Fallopian tube (tissue), 1 donor: ENCODE results near the genes NMRK1, PCSK5 and CEP78.

GRCh38 chr9:74498491-74498882 lies 1.4 kb downstream of the RORB start:
- PRO-cap = no peak

- PRO-cap = bidirectional peak, plus-strand start at chr9:75087882, minus-strand start at chr9:75087872; bidirectional peak, plus-strand start at chr9:75088482, minus-strand start at chr9:75088216
These were observed at the start of gene NMRK1 for GRCh38 chr9:75087556-75088404. TSS of gene NMRK1 (minus strand) at chr9:75088155.

- PRO-cap = no peak
These were observed 84.2 kb downstream of the OSTF1 start for GRCh38 chr9:75172431-75173048.

DNA sequence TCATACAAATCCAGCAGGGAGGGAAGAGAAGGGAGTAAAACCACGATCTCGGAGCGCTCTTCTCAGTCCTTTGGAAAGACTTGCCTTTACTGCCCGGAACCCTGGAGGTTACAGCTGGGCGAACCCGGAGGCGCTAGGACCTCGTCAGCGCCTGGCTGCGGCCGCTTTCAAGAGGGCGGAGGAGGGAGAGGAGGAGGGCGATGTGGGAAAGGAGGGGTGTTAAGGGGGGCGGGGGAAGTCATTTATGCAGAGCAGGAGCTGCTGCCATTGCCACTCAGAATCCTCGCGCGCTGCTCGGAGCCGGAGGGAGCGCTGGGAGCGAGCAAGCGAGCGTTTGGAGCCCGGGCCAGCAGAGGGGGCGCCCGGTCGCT lies at the start of gene PCSK5:
Gene PCSK5, plus strand, starts transcription at position 270 of the 371 bp plus-strand sequence.
- PRO-cap = bidirectional peak, plus-strand start at position 285 of the sequence, minus-strand start at position 112 of the sequence

GRCh38 chr9:75891701-75892232 lies 1.3 kb downstream of the PCSK5 start:
- PRO-cap = no peak

DNA sequence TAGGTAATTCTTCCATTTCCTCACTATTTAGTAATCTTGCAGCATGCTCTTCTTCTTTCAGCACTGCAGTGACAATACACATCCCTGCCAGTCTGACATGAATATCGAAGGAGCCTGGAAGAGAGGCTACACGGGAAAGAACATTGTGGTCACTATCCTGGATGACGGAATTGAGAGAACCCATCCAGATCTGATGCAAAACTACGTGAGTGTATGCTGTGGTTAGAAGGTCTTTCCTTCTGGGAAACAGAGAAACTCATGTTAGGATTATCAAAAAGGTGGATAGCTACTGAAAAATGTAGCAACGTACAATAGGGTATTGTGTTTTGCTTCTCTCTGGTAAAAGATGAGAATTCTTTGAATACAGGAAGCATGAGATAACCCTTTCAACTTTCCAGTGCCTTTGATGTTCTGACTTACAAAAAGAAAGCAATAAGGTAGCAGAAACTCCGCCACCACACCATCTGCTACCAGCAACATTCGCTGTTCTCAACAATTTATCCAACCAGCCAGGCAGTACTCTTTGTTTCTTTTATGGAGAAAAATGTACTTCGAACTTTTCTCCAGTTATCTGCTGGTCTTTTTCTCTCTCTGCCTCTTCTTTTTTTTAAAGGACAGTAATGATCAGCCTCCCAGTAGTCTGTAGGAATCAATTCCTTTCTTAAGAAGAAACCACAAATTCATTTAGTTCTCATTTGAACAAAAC lies 133.4 kb downstream of the PCSK5 start:
- PRO-cap = no peak

DNA sequence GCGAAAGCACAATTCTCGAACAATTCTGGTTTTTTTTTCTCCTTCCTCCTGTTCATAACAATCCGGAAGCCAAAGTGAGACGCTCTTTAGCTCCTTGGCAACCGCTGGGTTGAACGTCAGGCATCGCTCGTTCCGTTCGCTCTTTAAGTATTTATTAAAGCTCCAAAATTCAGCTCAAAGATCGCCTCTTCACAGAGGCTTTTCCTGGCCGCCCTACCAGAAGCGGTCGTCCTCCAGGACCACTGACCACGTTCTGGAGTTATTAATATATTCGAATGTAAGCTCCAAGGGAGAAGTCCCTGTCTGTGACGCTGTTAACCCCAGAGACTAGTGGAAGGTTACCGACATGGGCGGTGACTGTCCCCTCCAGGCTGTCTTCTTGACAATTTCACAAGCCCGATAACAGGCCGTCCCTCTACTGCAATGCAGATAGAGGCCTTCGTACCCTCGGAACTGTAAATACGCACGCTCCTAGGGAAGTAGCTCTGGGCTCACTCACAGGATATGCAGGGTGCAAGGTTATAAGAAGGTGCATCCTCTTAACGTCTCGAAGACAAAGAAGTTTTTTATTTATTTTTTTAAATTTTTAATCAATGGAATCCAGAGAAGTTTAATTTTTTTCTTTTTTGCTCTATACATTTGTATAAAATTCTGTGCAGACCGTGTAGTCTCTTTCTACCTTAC lies 624 bp upstream of the RFK start:
- PRO-cap = bidirectional peak, plus-strand start at position 323 of the sequence, minus-strand start at position 255 of the sequence; unidirectional peak, minus-strand start at position 425 of the sequence

DNA sequence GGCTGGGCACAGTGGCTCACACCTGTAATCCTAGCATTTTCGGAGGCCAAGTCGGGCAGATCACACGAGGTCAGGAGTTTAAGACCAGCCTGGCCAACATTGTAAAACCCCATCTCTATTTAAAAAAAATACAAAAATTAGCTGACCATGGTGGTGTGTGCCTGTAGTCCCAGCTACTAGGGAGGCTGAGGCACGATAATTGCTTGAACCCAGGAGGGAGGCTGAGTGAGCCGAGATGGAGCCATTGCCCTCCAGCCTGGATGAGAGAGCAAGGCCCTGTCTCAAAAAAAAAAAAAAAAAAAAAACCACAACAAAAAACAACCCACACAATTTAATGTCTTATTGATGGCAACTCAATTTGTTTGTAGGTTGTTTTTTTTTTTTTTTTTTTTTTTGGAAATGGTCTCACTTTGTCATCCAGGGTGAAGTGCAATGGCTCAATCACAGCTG lies 27.1 kb upstream of the RFK start:
- PRO-cap = no peak

- PRO-cap = no peak
These were observed 204.5 kb downstream of the PRUNE2 start for GRCh38 chr9:76701305-76702016.

DNA sequence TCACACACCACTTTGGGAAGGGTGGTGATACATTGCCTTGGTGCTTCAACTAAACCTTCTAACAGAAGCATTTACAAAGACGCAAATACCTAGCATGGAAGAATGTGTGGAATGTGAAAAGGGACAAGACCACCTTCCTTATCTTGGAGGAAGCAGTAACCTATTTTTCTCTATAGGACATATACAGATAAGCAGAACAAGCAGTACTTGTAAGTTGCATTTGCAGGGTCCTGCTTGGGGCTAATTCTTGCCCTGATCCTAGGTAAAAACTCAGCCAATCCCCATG lies 102.8 kb downstream of the PRUNE2 start:
- PRO-cap = no peak

DNA sequence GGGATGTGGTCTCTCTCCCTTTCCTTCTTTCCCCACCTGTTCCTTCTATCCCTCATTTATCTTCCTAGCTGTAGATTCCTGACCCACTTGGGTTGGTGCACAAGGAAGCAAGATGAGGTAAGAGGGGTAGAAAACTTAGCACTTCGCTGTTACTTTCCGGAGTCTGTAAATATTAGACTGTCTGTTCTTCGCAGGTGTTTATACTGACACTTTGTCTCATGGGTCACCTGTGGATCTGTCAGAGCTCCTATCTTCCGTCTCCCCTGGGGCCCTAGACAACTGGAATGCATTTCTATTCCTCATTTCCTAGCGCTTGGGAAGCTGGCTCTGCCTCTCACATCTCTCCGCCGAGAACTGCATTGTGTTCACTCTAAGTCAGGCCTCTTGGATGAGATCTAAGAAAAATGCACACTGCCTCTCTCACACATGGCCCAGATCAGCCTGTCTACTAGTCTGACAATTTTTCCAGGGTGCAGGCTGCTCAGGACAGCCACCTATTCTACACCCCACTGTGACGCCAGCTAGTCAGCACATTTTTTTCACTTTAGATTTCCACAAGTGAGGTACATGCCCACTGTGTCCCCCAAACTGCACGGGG lies 102.2 kb downstream of the PRUNE2 start:
- PRO-cap = no peak

DNA sequence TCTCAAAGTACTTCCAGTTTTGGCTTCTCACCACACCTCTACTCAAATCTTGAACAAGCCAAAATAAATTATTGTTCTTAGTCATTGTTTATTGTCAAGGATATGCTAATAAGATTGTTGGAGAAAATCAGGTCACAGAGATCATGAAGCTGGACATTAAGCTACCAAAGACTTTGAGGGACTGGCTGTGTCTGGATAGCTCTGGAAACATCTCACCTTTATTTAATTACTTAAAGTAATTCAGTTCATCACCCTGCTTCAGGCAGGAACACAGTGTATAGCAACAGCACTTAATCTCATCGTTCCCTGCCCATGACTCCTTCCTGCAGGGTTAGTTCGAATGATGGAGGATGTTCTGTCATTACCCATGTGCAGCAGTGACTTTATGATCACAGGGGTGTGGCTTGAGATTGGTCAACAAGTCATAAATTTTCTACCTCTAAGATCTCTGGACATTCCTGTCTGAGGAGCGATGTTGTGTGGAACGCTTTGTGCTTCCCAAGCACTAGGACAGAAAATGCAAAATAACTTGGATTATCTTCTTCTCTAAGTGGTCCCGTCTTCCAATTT lies 37.1 kb upstream of the PRUNE2 start:
- PRO-cap = bidirectional peak, plus-strand start at position 455 of the sequence, minus-strand start at position 342 of the sequence

DNA sequence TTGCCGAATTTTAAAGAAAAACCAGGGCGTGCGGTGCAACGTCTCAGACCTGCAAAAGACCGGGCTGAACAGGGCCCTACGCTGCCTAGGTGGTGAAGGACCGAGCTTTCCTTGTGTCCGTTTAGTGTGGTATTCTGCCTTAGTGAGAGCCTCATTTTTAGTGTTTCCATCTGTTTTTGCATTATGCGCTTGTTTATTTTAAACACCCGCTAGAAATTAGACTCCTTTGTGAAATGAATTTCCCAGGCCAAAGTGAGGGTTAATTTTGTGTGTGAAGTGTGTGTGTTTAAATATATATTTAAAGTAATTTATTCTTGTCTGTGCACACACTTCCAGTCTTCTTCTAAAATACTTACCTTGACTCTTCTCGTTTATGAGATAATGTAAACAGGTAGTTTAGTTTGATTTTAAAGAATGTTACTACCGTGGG lies 1.2 kb downstream of the VPS13A start:
- PRO-cap = no peak

DNA sequence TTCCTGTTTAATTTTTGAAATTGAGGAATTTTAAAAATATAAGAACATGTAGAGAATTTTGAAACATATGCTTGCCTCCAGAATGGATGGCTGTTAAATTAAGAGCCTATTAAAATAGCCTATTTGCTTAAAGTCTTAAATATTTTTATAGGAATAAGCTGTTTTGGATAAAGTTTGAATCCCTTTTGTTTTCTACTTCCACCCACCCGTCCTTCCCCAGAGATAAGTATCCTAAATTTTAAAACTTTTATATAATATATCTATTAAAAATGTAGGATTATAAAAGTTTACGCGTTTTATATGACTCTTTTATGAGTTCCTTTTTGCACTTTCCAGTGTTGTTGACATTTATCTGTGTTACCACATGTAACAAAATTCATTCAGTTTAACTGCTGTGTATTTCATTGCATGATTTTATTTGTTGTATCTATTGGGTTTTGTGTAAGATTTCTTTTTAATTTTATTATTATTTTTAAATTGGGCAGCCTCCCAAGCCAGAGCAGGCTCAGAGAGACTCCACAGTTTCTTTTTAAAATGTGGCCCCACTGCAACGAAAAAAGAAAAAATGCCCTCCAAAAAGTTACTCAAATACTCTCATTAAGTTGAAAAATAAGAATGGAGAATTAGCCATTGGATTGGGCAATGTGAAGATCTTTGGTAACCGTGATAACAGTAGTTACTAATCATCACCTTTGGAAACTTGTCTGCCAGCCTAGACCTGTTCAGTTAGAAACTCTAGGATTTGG lies 33.9 kb downstream of the VPS13A start:
- PRO-cap = no peak

DNA sequence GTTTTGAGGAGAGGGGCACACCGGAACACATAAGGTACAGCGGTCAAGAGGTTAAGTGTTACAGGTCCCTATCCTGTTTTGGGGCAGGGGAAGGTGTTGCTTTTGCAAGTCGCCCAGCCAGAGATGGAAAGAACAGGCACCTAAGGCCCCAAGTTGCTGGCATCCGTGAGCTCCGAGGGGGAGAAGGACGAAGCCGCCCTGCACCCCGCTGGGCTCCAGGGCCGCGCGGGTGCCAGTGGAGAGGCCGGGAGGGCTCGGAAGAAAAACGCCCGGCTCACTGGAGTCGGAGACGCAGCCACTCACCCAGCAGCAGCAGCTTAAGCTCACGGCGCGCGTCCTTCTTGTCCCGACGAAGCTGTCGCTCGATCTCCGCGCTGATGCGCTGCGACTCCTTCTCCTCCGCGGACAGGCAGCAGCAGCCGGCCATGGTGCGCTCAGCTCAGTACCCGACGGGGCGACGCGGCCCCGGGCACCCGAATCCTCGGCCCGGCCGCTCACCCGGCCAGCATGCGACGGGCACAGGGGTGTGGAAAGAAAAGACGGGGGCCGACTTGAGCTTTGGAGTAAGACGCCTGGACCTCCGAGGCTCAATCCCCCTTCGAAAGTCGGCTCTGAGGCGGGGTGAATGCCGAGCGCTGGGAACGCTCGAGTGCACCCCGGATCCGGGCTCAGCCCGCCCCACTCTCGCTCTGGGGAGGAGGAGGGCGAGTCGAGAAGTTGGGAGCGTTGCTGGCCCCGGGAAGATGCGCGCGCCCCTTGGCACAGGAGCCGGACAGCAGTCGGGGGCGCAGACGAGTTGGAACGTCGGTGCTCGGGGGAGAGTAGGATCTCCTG lies 538 bp downstream of the GNA14 start:
- PRO-cap = bidirectional peak, plus-strand start at position 715 of the sequence, minus-strand start at position 691 of the sequence

DNA sequence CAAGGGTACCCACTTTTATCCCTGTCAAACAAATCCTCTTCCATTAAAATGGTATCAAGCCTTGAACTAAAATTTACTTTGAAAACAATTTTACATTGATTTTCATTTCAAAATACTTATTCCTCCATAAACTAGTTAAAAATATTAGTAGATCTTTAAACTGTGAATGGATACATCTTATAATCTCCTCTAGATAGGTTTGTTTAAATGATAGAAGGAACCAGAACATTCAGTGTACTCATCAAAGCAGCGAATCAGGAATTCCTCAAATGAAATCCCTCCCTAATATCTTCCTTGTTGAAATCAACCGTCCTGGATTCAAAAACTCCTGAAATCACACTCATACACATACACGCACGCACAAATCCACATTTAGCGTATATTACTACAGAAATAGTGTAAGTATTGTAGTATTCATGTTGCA lies 3.1 kb downstream of the GNAQ start:
- PRO-cap = unidirectional peak, plus-strand start at position 321 of the sequence

GRCh38 chr9:78235317-78236509 lies at the start of gene CEP78:
TSS of gene CEP78 (plus strand) at chr9:78236075.
- PRO-cap = bidirectional peak, plus-strand start at chr9:78236103, minus-strand start at chr9:78236012

DNA sequence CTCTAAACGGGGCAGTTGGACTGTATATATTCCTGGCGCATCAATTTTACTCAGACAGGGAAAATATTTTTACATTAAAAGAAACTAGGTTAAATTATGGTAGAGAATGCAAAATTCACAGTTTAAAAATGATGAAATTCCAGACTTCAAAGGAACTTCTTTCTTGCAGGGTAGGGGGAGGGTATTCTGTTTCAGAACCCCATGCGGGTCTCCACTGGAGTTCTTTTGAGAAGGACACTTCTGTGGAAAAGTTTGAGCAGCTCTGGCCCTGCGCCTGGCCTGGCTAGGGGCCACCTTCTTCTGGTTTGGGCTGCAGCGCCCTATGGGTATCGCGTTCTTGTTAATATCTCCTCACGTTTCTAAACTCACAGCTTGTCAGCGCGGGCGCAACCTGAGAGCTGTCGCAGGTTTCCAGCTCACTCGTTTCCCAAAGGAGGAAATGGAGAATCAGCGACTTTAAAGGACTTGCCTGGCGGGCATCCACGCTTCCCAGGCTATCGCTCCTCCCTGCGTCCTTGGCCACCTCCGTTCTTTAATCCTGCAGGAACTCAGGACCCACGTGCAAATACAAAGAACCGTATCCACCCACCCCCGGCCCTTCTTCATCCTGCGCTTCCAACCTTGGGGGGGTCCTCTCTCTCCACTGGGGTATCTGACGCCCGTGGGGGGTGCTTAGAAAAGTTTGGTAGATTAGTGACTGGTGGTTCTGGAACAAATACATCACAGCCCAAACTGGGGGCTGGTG lies 788 bp upstream of the PSAT1 start:
- PRO-cap = unidirectional peak, plus-strand start at position 375 of the sequence; unidirectional peak, minus-strand start at position 429 of the sequence

DNA sequence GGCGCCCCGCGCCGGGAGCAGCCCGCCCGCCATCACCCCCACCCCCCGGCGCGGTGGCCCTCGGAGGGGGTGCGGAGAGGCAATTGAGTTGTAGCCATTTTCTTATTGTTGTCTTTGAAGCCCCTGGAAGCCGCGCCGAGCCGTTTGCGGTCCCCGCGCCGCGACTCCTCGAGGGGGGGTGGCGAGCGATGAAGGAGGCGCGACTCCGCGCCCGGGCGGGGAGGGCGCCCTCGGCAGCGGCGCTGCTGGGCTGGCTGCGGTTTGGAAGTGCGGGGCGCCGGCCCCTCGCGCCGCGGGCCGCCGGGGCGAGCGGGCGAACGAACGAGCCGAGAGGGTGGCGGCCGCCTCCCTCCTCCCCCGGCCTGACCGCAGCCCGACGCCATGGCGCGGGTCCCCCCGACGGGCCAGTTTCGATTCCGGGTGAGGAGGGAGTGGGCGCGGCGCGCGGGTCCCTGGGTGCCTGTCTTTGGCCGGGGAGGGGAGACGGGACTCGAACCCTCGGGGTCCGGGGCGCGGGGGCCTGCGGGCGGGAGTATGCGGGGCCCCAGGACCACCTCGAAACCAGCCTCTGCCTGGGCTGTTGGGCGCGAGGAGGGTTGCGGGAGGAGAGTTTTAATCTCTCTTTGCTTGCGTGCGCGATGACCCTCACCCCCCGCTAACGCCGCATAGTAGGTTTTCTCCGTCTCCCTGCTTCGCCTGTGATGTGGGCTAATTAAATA lies 1.3 kb downstream of the TLE4 start:
- PRO-cap = no peak

DNA sequence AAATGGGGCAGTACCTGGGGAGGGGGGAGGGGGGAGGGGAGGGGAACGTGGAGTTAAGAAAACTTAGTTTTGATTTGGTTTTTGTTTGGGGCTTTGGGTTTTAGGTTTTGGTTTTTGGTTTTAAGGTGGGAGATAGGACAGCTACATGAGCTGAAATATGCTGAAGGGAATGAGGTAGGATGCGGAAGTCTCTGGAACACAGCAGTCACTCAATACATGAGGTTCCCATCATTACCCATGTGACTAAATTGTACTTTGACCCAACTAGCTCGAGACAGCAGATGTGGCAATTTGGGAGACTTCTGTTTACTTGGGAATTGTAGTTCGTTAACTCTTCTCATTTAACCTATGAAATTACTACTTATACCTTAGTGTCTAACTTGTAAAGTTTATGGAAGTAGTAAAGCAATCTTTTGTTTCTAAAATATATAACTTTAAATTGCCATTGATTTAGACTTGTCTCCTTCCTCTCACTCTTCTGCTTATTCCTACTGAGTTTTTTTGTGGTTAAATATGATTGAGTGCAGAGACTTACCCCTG lies 124.2 kb downstream of the TLE1 start:
- PRO-cap = no peak